Mesenteric fat pad (tissue), 1 donor: ENCODE results near the gene CREB3L4.

GRCh38 chr1:153645248-153646374 lies 11.7 kb downstream of the CHTOP start:
- PRO-cap: no peak

- PRO-cap: no peak
These were observed 8.4 kb downstream of the NPR1 start for GRCh38 chr1:153686773-153687434.

DNA sequence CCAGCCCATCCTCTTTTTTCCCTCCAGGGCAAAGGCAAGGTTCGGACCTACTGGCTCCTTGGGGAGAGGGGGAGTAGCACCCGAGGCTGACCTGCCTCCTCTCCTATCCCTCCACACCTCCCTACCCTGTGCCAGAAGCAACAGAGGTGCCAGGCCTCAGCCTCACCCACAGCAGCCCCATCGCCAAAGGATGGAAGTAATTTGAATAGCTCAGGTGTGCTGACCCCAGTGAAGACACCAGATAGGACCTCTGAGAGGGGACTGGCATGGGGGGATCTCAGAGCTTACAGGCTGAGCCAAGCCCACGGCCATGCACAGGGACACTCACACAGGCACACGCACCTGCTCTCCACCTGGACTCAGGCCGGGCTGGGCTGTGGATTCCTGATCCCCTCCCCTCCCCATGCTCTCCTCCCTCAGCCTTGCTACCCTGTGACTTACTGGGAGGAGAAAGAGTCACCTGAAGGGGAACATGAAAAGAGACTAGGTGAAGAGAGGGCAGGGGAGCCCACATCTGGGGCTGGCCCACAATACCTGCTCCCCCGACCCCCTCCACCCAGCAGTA lies 14.9 kb downstream of the NPR1 start:
- PRO-cap: no peak

DNA sequence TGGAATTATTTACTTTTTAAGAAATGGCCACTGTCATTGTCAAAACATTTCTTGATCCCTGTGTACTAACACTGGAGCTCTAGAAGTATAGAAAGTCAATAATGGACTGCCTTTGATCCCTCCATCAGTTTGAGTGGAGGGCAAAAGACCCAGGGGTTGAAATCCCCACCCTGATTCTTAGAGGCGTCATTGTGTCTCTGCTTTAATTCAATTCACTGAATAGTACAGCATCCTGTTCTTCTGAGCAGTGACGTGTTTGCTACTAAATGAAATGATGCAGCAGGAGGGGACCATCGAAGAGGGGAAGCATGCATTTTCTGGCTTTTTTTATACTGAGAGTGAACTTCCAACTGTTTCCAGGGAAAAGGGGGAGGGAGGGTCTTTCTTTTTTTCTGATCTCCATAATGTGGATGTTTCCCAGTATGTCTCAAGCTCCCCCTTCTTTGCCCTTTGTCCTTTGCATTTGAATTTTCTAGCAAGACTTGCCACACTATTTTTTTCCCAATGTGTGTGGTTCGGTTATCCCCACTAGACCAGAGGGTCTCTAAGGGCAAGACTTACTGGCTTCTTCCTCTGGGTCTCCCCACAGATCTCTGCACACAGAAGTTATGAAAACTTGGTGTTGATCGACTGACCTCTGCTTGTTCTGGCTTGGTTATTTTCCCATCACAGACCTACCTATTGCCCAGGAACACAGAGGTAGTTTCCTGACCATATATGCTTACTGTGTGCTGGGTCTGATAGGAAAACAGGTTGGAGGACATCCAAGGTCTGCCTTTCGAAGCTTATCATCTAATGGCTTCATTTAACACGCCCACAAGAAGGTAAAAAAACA lies 2.7 kb downstream of the INTS3 start:
- PRO-cap: no peak

GRCh38 chr1:153771596-153772286 lies 3.5 kb upstream of the SLC27A3 start:
- PRO-cap: no peak

DNA sequence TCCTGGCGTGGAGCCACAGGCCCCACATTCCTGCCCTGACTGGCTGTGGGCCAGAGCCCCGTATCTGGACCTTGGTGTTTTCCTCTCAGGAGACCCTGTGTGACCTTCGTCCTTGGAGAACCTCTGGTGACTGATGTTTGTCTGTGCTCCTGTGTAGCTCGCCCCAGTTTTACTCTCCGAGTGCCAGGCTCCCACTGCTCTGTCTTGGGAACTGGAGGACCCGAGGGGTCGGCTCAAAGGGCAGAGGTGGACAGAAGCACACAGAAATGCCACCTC lies 4.9 kb downstream of the SLC27A3 start:
- PRO-cap: no peak

DNA sequence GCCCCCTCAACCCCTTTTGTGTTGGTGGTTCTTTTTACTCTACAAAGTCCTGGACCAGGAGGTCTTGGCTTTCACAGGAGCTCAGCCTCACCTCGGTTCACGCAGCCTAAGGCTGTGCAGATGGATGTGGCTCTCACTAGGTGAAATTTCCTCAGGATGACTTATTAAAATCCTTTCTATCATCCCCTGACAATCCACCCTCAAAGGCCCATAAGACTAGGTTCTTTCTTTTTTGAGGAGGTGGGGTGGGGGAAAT lies 30.5 kb downstream of the SLC27A3 start:
- PRO-cap: no peak

DNA sequence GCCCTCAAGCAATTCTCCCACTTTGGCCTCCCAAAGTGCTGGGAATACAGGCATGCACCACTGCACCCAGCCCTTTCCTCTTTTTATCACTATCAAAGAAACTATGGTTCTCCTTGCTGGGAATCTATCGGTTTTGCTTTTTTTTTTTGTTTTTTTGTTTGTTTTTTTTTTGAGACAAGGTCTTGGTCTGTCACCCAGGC lies 48.3 kb downstream of the SLC27A3 start:
- PRO-cap: no peak

DNA sequence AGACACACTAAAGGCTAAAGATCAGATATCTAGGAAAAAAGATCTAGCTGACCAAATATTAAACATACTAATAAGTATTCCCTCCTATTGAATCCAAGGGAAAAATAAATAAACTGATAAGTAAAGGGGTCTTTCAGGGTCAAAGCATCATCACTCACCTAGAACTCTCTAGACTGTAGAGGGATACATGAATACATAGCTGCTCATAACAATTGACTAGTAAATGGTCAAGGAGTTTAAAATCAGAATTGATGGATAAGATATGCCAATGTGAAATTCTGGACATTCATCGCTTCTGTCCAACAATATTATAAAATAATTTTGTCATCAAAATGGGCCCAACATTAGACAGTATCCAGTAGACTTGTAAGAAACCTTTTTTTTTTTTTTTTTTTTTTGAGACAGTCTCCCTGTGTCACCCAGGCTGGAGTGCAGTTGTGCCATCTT lies 30.4 kb downstream of the GATAD2B start:
- PRO-cap: no peak

GRCh38 chr1:153967118-153968087 lies at the start of gene CREB3L4:
Gene CREB3L4, plus strand, starts transcription at chr1:153967902.
- PRO-cap: bidirectional peak, plus-strand start at chr1:153967487, minus-strand start at chr1:153967311

- PRO-cap: no peak
These were observed 759 bp downstream of the CREB3L4 start for GRCh38 chr1:153968413-153968908.

DNA sequence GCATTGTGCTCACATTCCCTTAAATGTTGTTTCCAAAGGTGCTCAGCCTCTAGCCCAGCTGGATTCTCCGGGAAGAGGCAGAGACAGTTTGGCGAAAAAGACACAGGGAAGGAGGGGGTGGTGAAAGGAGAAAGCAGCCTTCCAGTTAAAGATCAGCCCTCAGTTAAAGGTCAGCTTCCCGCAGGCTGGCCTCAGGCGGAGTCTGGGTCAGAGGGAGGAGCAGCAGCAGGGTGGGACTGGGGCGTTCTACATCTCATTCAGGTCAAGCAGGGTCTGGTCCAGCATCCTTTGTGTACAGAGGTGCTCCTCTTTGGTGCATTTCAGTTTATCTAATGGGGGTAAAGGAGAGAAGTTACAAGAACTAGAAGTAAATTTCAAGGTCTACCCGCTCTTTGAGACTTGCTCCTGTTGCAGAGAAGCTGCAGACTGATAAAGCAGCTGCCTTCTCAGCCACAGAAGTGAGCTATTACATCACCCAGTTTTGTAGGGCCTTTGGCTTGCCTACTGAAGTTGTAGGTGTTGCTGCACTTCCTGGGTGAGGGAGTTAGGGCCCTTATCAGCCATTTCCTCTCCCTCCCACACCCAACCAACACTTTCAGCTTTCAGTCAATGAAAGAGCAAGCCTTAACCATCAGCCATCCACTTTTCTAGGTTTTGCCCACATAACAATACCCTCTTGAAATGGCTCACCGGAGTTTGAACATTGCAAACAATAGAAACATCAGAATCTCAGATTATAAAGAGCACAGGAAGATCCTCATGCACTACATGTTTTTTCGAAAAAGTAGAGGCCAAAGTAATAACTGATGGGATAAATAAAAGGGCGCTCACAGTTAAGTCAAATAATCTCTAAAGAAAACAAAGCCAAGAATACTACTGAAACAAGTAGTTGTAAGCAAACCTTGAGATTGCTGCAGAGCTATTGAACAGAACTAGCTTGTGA lies 34.2 kb downstream of the TPM3 start:
- PRO-cap: no peak

GRCh38 chr1:154185815-154186640 lies 5.9 kb downstream of the TPM3 start:
- PRO-cap: no peak

DNA sequence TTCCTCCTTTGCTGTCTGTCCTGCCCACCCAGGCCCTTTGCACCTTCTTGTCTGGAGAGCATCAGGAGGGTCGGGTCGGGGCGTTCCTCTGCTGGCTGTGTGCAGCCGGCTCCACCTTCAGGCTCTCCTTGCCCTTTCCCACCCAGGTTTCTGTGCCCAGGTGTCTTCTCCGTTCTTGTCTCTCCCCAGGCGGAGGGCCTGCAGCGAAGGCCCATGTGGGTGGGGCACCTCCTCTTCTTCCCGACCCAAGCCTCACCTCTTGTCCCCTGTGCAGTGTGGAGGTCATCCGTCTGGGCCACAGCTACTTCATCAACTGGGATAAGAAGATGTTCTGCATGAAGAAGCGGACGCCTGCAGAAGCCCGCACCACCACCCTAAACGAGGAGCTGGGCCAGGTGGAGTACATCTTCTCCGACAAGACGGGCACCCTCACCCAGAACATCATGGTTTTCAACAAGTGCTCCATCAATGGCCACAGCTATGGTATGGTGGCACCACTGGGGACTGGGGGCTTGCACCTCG lies 15.3 kb downstream of the ATP8B2 start:
- PRO-cap: no peak

DNA sequence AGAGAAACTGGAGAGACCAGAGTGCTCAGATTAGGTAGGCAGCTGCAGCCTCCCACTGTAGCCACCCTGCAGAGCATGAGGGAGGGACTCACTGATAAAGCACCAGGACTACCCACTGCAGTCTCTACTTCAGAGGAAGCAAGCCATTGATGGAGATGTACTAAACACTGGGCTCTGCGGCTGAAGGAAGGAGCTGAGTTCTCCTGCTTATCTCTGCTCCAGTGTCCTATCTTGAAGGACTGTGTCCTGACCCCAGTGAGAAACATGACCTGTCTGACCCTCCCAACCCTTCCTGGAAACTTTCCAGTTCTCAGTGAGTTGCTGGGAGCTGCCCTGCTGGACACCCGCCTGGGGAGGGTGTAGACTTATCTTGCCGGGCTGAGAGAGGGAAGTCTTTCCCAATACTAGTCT lies 29.2 kb downstream of the ATP8B2 start:
- PRO-cap: no peak

DNA sequence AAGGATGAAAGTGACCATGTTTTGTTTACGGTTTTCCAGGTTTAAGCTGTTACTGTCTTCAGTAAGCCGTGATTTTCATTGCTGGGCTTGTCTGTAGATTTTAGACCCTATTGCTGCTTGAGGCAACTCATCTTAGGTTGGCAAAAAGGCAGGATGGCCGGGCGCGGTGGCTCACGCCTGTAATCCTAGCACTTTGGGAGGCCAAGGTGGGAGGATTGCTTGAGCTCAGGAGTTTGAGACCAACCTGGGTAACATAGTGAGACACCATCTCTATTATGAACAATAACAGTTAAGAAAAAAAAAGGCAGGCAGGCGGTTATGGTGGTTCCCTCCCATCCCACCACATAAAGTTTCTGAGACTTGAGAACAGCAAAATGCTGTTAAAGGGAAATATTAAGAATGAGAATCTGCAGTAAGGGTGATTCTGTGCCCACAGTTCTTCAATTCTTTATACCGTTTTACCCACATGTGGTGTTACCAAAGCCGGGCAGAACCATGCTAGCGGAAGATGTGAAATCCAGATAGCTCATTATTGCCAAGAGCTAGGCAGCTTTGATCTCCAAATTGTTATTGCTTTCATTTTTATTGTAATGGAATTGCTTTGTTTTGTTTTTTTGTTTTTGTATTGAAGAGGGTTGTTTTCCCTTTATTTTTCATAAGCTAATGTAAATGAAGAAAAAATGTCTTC lies 34.4 kb upstream of the TDRD10 start:
- PRO-cap: no peak

- PRO-cap: no peak
These were observed 27.2 kb upstream of the TDRD10 start for GRCh38 chr1:154474763-154475228.

DNA sequence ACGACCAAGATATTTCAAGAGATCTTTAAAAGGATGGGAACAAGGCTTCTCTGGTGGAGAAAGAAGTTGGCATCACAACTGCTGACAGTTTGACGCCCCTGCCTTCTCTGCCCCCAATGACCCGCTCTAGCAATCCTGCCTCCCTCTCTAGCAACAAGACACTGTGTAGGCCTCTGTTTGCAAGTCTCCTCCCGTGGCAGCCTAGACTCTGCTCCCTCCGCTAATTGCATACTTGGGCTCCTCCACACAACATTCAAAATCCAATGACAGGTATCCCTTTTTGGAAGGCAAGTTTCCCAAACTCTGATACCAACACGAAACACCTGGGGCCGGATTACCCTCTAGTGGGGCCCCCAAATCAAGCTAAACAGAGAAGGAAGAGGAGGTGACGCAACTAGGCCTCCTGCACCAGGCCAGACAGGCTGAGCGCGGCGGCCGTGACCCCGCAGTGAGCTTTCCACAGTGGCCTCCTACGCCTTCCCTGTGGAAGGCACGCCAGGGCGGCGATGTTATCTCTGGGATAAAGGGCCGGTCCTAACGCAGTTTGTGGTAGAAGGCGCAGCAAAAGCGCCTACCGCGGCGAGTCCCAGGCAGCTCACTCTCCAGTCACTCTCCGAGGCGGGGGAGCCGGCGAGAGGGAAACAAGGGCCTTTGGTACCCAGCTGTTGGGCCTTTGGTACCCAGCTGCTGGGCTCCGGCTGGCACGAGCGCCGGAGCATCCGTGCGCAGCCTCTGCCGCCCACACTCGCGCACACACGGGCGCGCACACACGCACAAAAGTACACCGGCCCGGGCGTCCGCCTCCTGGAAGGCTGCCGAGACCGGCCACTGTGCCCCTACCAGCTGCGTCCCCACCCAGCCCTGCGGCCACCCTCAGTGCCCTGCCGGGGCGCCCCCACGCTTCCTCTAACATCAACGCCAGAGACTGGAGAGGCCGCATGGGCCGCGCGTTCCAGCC lies 19.2 kb upstream of the ADAR start:
- PRO-cap: unidirectional peak, plus-strand start at position 550 of the sequence; unidirectional peak, plus-strand start at position 609 of the sequence; unidirectional peak, minus-strand start at position 751 of the sequence

DNA sequence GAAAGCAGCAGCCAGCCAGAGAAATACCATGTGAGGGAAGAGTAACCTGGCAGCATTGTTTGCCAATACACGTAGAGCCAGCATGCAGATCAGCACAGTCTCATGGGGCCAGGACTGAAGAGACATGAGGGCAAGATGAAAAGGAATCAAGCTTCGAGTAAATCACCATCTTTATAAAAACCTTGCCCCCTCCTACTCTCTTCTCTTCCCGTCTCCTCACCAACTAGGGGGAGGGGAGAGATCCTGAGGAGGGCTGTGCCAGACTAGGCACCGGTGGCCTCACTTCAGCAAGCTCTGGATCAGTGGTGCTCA lies 88.6 kb upstream of the ADAR start:
- PRO-cap: no peak

- PRO-cap: no peak
These were observed 123.1 kb upstream of the ADAR start for GRCh38 chr1:154730875-154731639.